Metanephros (tissue), 2 donors: ENCODE measurements around the gene TSPAN31.

DNA sequence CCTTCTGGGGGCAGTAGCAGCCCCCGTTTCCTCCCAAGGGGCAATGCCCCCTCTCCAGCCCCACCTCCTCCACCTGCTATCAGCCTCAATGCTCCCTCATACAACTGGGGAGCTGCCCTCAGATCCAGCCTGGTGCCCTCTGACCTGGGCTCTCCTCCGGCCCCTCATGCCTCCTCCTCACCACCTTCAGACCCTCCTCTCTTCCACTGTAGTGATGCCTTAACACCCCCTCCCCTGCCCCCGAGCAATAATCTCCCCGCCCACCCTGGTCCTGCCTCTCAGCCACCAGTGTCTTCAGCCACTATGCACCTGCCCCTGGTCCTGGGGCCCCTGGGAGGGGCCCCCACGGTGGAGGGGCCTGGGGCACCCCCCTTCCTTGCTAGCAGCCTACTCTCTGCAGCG lies 2.9 kb downstream of the MBD6 start:
- RAMPAGE, long total RNA: no peak

- RAMPAGE, long total RNA: no peak
Measured at GRCh38 chr12:57527381-57528102, 4.9 kb downstream of the MBD6 start.

DNA sequence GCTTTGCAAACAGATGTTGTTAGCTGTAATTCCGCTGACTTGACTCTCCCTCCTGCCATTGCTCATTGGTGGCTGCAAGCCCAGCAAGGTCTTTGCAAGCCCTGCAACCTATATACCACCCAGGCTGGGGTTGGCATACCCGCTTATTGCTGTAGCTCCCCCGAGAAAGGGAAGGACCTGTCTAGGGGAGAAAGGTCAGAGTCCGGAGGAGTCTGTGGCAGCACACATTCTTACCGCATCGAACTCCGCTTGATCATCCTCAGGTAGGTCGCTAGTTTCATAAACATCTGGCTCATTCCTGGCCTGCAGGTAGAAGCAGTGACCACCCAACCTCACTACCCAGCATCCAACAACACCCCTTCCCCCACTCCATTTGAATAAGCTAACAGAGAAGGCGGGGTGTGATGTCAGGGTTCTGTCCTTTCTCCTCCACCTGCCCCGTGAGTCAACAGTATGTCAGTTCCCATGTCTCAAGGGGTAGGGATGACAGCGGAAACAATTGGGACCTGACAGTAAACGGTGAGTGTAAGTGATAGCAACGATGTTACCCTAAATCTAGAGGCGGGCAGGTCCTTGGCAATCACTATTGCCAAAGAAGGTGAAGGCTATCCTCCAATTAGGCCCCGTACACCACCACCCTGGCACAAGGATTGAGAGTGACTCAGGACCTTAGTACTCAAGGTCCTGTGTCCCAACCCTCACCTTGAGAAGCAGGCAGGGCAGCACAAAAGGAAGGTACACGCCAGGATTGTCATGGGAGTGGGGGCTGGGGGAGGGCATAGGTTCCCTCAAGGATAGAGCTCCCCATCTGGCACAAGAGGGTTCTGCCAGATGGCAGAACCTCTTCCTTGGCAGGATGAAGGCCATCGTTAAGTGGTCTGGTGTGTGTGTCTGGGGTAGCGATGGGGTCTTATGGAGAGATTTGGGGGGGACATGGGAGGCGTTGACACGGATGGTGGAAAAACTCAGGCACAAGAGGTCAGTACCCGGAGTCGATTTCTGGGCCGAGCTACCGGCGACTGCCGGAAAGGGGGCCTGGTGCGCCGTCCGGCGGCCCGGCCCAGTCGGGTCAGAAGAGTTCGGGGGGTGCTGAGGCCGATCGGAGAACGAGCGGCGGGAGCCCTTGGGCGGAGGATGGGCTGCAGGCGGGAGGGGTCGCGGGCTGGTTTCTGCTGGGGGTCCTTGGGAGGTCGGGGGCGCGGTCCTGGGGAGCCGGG lies 790 bp downstream of the DCTN2 start:
- RAMPAGE, long total RNA: no peak

DNA sequence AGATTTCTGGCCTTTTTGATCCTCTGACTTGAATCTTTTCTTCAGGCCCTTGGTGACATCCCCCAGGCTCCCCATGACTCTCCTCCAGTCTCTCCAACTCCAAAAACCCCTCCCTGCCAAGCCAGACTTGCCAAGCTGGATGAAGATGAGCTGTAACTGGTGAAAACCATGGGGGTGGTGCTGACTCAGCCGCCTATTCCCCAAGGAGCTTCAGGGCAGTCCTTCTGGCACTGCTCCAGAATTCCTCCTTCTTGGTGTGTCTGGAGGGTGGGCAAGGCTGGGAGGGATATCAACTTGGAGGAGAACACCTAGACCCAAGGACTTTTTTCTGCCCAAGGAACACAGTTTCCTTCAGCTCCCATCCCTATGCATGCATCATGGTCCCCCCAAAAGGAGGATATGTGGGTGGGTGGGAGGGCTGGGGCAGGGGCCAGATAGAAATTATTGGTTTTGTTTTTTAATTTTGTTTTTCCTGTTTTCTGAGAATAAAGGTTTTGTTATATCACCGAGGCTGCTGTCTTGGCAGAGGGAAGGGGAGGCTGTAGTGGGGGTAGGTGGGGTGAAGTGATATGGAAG lies 5.6 kb downstream of the ARHGEF25 start:
- RAMPAGE, long total RNA: no peak

DNA sequence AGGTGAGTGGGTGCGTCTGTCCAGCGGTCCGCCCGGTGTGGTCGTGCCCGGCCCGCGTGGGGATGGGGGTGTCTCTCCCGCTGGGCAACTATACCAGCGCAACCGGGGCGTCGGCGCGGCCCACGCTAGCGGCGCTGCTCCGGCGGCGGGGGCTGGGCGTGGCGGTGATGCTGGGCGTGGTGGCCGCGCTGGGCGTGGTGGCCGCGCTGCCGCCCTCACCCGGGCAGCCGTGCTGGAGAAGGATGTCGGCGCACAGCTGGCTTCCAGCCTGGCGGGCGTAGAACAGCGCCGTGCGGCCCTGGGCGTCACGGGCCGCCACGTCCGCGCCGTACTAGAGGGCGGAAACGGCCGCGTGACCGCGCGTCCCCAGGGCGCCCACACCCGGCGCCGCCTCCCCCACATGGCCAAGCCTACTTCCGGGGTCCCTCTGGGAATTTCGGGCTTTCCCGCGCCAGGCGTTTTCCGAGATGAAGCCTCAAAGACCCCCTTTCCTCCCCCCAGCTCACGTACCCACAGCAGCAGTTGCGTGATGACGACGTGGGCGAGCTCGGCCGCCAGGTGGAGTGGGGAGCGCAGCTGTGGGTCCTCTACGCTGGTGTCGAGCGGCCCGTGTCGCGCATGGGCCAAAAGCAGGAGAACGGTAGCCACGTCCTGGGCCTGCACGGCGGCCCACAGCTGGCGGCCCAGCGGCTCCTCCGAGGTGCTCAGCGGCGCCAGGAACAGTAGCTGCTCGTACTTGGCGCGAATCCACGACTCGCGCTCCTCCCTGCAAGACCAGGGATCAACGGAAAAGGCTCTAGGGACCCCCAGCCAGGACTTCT lies 11.9 kb downstream of the AGAP2 start:
- RAMPAGE, long total RNA: no peak

DNA sequence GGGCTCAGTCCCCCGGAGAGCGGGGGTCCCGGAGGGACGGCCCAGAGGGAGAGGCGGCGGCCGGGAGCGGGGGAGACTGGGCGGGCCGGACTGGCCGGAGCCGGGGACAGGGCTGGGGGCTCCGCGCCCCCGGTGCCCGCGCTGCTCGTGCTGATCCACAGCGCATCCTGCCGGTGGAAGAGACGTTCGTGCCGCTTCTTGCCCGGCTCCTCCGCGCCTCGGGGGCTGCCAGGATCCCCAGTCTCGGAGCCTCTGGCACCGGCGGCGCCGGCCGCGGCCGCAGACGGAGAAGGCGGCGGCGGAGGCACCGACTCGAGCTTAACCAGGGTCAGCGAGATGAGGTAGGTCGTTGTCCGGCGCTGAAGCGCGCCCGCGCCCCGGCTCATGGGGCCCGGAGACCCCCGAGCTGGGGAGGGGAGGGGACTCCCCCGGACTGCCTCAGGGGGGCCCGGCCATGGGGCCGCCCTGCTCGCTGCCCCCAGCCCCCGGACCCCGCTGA lies 632 bp downstream of the AGAP2 start:
- RAMPAGE, long total RNA: no peak

GRCh38 chr12:57744953-57745587 lies at the start of gene TSPAN31:
Gene TSPAN31 (plus strand): TSS chr12:57745039.
- RAMPAGE, long total RNA: no peak

DNA sequence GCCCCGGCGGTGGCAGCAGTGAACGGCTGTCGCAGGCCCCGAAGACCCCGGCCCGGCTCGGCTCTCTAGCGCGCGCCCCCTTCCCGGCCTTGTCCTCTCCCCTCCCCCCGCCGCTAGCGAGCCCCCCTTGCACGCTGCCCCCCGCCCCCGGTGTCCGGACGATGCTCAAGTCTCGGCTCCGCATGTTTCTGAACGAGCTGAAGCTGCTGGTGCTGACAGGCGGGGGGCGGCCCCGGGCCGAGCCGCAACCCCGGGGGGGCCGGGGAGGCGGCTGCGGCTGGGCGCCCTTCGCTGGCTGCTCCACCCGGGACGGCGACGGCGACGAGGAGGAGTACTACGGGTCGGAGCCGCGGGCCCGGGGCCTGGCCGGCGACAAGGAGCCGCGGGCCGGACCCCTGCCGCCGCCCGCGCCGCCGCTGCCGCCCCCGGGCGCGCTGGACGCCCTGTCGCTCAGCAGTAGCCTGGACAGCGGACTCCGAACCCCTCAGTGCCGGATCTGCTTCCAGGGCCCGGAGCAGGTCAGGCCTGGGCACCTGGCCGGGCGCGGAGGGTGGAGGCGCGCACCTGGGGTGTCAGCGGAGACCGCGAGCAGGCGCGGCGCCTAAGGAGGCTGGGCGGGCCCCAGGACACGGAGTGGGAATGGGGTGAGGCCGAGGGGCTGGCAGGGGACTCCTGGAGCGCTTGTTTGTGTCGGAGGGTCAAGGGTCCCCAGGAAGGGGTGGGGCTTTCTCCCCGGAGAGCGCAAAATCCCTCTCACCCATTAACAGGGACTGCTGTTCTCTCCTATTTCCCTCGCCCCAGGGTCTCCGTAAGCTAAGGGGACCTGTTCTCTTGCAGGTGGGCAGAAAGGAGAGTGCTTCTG lies 696 bp downstream of the MARCHF9 start:
- RAMPAGE, long total RNA: no peak

GRCh38 chr12:57844224-57845028 lies 2.1 kb downstream of the CTDSP2 start:
- RAMPAGE, long total RNA: no peak

DNA sequence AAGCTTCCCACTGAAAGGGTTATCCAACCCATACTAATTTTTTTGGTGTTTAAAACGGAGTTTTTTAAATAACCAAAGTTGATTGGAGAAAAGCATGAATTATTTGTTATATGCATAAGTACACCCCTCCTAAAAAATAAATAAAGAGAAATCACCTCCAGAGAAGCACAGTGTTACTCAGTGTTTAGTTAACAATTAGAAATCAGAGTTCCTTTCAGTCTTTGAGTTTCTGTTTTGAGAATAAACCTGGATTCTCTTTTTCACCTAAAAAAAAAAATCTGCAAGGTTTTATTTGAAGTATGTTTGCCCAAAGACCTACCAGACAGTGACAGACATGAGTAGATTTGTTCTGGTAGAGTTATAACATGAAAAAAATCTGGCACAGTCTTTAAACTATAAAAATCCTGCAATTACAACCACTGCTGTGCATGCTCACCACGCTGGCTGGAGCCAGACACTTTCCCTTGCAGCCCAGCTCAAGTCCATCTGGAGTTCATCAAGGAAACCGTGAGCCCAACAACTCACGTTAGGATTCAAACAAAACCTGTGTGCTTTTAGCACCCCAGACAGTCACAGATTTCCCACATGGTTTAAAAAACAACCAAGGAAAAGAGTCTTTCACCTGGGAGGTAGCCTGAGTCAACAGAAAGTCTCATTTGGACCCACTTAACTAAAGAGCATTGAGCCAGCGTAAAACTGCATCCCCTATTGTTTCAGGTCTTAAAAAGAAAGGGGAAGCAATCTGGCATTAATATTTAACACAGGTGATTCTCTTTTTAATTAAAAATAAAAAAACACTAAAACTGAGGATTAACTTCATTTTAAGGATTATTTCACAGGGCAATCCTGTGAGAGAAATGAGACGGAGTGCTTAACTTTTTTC lies 4.8 kb downstream of the LRIG3 start:
- RAMPAGE, long total RNA: no peak

GRCh38 chr12:59005680-59005964 lies 85.3 kb upstream of the LRIG3 start:
- RAMPAGE, long total RNA: no peak

GRCh38 chr12:59030347-59030847 lies 110.1 kb upstream of the LRIG3 start:
- RAMPAGE, long total RNA: no peak

- RAMPAGE, long total RNA: no peak
Measured at GRCh38 chr12:59077397-59078134, 157.3 kb upstream of the LRIG3 start.

DNA sequence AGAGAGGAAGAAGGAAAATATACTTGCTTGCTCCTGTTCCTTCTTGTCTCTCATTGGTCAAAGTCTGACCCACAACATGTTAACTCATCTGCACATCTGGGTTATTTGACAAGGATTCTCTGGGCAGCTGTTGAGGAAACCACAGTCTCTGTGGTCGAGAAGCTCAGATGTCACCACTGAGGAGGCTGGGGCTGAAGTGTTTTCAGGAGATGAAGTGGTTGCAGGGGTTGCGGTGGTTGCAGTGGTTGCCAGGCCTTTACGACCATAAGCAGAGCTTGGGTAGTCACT lies 265.0 kb upstream of the LRIG3 start:
- RAMPAGE, long total RNA: no peak

DNA sequence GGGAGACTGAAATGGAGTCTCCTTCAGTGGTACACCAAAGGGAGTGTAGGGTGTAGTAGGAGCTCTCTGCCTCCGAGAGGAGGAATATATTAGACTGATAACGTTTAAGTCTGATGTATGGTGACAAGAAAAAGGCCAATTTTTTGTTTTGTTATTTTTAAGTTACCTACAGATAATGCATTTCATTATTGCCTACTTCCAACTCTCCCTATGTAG lies 58.6 kb upstream of the MON2 start:
- RAMPAGE, long total RNA: no peak

- RAMPAGE, long total RNA: no peak
Measured at GRCh38 chr12:62602197-62602999, 135.8 kb downstream of the MON2 start.

GRCh38 chr12:62632418-62633223 lies 166.0 kb downstream of the MON2 start:
- RAMPAGE, long total RNA: no peak

DNA sequence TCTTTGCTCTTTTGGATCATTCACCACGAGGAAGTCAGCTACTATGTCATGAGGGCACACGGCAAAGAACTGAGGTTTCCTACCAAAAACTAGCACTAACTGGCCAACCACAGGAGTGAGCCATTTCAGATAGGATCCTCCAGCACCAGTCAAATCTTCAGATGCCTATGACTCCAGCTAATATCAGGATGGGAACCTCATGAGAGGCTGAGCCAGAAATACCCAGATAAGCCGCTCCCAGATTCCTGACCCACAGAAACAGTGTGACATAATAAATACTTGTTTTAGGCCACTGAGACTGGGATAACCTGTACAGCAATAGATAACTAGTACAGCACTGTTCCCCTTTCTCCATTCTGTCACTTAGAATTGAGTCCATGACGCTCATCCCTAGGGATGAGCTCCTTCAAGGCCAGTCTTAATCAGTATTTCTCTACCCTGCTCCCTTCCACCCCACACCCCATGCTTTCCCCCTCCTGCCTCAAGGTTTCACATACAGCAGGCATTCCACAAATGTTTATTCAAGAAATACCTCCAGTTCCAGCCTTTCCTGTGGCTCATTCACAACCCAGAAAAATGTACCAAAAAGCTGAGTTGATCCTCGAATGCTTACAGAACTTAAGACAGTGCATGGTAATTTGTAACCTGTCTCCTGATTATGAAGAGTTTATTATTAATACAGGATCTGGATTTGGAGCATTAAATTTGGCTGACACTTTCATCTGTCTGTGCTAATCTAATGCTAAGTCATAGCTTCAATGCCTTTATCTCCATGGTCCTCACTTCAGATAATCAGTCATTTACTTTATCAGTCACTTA lies 68.3 kb downstream of the PPM1H start:
- RAMPAGE, long total RNA: no peak

GRCh38 chr12:63846187-63846625 lies 1.7 kb downstream of the SRGAP1 start:
- RAMPAGE, long total RNA: no peak

- RAMPAGE, long total RNA: no peak
Measured at GRCh38 chr12:63861991-63863127, 17.9 kb downstream of the SRGAP1 start.